HT-29 (cell line): ENCODE measurements around the genes ALOX15, PELP1, ZMYND15, CHRNE and SLC52A1.

DNA sequence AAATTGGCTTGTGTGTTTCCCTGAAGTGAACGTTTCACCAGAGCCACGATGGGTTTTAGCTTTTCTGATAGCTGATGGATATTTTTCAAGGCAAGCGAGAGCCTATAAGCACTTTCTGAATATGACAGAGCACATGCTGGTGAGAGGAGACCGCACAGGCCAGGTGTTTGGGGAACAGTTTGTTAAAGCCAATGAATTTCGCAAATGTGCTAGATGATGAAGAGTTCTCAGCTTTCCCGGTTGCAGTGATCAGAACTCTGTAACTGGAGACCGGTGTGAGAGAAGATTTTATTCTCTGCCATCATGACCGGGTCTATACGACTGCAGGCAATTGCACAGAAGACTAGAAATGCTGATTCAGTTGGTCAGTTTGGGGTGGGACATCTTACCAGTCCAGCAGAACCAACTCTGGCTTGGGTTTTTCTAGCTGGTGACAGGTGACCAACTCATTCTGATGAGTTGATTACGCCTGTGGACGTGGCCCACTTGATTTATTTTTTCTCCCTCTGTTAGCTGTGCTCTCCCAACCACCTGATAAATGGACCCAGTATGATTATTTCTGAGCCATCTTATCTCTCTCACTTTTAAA lies 25.5 kb downstream of the SMTNL2 start:
- RAMPAGE, long total RNA: no peak

GRCh38 chr17:4641378-4641781 lies at the start of gene ALOX15:
ALOX15 (minus strand) TSS chr17:4641678.
- RAMPAGE, long total RNA: no peak

DNA sequence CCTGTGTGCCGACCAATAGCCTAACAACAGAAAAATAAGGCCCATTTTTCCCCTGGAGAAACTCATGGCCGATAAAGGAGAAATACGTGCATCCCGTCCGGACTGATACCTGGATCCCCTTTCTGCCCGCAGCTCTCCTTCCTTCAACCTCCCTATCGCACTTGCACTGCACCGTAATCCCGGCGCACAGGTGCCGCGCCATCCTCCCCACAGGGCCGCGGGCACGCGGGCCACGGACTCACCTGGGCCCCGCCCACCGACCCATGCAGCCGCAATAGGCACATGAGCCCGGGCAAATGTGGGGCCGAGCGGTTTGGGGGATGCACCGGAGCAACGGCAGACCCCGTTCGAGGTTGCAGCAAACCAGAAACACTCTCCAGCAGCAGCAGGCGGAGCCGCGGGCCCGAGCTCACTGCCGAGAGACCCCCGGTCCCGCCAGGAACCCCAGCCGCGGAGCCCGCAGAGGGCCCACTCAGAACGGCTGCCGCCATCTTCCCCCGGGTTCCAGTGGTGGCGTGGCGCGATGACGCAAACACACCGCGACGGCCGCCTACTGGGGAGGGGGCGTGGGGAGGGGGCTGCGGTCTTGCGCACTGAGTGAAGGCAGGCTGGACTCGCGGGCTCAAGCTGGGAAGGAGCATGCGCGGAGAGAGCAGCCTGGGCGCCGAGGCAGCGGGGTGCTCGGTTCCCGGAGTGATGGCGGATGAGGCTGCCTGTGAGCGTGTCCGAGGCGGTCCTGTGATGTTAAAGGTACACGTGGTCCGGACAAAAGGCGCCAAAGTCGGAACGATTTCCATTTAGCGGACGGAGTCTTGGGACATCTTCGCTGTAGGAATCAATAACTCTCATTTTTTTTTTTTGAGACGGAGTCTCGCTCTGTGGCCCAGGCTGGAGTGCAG lies at the start of gene PELP1:
Gene PELP1 (minus strand): TSS at position 517 of the 899 bp plus-strand sequence.
- RAMPAGE, long total RNA: no peak

GRCh38 chr17:4708325-4708882 lies 2.0 kb upstream of the ARRB2 start:
- RAMPAGE, long total RNA: no peak

GRCh38 chr17:4708883-4709404 lies 1.5 kb upstream of the ARRB2 start:
- RAMPAGE, long total RNA: no peak

DNA sequence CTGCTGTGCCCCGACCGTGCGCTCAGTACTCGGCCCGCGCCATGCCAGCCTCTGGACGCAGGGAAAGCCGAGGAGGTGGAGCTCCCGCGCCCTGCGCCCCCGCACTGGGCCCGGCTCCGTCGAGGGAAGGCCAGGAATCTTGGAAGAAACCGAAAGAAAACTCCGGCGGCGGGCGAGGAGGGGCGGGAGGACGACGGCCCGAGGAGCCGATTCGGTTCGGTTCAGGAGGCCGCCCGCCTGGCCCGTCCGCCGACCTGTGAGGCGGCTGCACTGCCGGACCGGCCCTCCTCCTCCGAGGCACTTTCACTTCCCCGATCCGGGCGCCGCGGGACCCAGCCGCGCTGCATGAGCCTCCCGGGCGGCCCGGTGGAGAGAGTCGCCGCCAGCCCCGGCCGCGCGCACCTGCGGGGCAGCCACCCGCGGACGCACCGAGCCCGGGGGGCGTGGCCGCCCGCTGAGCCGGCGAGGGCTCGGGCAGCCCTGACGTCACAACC lies at the start of gene ZMYND15:
Gene ZMYND15 (plus strand): TSS at position 335 of the 494 bp plus-strand sequence.
- RAMPAGE, long total RNA: no peak

- RAMPAGE, long total RNA: no peak
These were observed 5.0 kb upstream of the TM4SF5 start for GRCh38 chr17:4766638-4767139.

- RAMPAGE, long total RNA: no peak
These were observed 3.5 kb upstream of the TM4SF5 start for GRCh38 chr17:4768037-4768759.

GRCh38 chr17:4770673-4771083 lies 1.0 kb upstream of the TM4SF5 start:
- RAMPAGE, long total RNA: no peak

DNA sequence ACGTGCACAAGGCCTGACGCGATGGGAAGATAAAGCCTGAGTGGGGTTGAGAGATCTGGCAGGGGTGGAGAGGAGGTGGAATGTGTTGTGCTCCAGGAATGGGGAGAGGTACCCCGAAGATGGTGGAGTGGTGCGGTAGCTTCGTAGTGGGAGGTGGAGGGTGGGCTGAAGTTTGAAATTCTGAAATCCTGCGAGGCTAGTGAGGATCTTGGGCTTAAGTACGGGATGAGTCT lies 275 bp downstream of the PSMB6 start:
- RAMPAGE, long total RNA: no peak

DNA sequence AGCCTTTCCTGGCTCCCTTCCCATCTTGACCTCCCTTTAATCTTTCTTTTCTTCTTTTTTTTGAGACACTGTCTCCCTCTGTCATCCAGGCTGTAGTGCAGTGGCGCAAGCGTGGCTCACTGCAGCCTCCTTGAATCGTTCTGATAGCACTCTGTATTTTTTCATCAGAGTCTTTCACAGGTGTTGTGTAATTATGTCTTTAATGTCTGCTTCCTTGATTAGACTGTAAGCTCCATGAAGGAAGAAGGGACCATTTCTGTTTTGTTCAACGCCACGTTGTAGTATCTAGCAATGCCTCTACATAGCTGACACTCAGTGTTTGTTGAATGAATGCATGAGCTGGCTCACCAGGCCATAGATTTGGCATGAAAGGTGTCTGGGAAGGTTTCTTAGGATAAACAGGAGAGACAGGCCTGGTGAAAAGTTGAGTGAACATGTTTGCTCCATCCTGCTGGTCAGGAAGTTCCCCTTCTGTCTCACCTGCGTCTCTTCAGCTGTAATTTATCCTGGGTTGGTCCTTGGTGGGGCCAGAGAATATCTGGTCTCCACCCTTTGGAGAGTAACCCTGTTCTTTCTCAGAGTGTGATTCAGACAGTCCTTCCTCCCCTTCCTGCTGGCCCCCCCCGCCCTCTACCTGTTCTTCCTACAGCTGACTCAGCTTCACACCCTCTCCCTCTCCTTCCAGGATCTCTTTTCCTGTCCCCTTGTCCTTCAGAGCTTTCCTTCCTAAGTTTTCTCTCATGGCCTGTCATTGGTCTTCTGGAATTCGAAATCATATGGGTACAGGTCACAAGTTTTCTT lies 17.0 kb downstream of the MINK1 start:
- RAMPAGE, long total RNA: no peak

GRCh38 chr17:4872692-4873213 lies 26.6 kb upstream of the C17orf107 start:
- RAMPAGE, long total RNA: no peak

GRCh38 chr17:4901432-4902178 lies 1.3 kb downstream of the CHRNE start:
- RAMPAGE, long total RNA: no peak

DNA sequence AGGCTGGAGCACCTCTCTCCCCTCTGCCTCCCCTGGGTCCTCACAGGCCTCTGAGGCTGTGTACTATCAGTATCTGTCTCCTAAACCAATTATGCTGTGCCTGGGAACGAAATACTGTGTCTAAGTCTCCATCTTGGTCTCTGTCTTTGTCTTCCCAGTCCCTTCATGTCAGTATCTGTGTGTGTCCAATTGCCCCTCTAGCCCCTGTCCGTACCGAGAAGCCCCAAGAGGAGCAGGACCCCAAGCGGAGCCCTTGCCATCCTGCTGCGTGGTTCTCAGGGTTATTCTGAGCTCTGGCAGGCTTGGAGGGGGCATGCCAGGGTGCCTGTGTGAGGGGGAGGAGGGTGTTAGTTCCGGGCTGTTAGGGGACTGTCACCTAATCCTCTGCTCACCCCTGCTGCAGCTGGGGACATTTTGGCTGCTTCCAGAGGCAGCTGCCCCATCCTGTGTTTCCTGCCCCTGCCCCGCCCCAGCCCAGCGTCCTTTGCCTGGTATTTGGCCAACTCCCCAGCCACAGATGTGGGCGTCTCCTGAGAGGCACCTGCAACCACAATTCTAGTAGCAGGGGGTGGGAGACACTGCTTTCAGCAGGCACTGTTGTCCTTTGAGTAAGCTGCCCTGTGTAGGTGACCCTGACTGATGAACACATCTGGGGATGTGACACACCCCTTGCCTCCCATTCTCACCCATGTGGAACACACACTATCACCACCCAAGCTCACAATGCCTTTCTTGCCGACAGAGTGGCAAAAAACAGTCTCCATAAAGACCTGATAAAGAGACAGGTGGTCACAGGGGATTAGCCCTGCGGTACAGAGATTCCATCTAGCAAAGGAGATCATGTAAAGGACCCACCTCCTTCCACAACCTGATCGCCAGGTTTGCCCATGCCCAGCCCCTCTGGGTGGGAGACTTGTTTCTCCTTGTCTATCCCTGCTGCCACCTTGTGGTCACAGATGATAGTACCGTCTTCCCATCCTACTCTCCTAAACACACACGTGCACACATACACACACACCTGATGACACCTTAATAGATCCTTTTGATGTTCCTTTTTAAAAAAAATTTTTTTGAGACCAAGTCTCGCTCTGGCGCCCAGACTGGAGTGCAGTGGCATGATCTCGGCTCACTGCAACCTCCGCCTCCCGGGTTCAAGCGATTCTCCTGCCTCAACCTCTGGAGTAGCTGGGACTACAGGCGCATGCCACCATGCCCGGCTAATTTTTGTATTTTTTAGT lies at the start of gene CHRNE:
Gene CHRNE (minus strand): TSS at position 295 of the 1,238 bp plus-strand sequence.
- RAMPAGE, long total RNA: no peak

DNA sequence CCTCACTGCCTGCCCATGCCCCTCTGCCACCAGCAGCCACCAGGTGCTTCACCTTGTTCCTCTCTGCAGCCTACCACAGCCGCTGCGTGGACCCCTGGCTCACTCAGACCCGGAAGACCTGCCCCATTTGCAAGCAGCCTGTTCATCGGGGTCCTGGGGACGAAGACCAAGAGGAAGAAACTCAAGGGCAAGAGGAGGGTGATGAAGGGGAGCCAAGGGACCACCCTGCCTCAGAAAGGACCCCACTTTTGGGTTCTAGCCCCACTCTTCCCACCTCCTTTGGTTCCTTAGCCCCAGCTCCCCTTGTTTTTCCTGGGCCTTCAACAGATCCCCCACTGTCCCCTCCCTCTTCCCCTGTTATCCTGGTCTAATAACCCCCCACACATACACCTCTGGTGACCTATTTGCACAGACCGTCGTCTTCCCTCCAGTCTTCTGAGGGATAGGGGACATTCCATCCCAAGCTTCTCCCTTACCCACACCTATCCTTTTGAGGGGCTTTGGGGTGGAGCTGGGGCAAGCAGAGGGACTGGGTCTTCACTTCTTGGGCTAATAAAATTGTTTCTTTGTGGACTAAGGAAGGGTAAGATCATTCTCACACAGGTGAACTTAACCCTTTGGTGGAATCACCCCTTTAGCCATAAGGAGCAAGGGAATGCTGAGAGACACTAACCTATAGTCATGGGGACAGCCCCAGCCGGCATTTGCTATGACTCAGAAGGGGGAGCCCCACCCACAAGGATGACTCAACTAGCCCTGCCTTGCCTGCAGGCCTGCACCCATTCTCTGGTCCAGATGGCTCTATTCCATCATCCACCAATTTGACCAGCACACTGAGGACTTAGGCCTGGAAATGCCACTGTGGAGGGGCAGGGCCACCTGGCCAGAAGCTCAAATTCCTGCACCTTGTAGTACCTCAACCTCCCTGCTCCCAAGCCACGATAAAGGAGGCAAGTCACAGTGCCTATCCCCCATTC lies 3.4 kb downstream of the PFN1 start:
- RAMPAGE, long total RNA: no peak

DNA sequence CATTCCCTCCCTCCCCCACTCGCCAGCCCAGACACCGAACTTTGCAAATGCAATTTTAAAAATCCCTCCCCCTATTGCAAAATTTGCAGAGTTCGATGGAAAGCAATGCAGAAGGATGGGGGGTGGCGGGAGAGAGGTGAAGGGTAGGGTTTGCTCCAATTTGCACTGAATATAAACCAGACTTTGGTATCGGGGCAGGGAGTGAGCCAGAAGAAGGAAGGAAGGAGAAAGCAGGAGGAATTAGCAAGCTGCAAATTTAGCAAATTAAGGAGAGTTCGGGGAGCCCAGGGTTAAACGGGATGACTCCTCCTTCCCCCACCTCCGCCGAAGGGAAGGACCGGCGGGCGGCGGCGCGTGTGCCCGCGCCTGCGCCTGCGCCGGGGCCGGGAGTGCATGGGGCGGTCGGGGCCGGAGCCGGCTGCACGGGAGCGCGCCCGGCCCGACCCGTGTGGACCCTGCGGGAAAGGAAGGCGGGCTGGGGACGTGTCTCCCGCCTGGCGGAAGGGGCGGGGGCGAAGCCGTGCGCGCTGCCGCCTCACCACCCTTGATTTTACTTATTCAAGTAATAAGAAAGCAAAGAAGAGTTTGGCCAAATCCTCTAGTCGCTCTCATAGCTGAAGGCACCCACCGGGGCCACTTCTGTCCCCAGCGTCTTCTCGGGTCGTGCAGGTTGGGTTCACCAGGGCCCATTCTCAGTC lies 444 bp upstream of the PFN1 start:
- RAMPAGE, long total RNA: no peak

GRCh38 chr17:4949323-4949992 lies 1.1 kb upstream of the PFN1 start:
- RAMPAGE, long total RNA: no peak

DNA sequence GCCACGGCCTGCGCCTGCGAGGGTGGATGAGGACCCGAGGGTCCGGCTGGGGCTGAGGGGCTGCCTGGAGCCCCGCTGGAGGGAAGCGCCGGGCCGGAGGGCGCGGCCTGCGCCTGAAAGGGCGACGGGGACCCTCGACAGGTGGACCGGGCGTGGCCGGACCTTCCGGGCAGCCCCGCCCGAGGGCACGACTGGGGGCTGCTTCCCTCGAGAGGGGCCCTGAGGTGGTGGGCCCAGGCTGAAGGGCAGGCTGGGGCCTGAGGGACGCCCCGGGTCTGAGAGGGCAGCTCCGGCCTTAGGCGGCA lies 300 bp downstream of the INCA1 start:
- RAMPAGE, long total RNA: no peak

GRCh38 chr17:5031409-5032074 lies 3.7 kb downstream of the SLC52A1 start:
- RAMPAGE, long total RNA: no peak

DNA sequence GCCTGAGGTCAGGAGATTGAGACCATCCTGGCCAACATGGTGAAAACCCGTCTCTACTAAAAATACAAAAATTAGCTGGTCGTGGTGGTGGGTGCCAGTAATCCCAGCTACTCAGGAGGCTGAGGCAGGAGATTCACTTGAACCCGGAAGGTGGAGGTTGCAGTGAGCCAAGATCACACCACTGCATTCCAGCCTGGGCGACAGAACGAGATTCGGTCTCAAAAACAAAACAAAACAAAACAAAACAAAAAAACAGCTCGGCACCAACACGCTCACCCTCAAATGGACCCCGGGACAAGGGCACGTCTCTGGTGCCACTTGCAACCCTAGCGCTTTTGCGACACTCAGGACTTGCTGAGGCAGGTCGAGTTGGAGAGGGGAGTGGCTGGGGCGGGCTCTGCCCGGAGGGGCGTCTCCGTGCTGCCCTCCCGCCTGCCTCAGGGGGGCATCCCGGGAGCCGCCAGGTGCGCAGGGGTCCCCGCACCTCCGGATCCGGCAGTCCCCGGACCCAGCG lies at the start of gene SLC52A1:
Gene SLC52A1 (minus strand): TSS at position 339 of the 514 bp plus-strand sequence.
- RAMPAGE, long total RNA: no peak